Skeletal muscle cell (primary cell): ENCODE results near the genes OTUB1 and SLC22A12.

DNA sequence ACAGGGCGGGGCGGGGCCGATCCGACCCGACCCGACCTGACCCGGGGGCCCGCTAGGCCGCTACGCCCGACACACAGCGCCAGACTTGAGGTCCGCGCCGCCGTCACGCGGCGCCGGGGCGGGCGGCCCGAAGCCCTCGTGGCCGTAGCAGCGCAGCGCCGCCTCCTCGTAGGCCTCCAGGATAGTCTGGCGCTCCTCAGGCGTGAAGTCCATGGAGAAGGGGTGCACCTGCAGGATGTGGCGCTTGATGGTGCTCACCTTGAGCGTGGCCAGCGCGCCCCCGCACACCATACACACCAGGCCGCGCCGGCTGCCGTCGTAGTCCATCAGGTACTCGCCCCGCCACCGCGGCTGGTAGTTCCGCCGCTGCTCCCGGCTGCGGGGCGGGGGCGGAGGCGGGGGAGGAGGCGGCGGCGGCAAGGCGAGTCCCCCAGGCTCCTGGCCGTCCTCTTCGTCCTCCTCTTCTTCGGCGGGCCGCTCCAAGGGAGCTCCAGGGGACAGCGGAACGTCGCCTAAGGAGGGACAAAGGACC, 5.2 kb downstream of the ZFTA start:
- RRBS, result 21% methylated on average over 29 of the region's 64 CpGs

DNA sequence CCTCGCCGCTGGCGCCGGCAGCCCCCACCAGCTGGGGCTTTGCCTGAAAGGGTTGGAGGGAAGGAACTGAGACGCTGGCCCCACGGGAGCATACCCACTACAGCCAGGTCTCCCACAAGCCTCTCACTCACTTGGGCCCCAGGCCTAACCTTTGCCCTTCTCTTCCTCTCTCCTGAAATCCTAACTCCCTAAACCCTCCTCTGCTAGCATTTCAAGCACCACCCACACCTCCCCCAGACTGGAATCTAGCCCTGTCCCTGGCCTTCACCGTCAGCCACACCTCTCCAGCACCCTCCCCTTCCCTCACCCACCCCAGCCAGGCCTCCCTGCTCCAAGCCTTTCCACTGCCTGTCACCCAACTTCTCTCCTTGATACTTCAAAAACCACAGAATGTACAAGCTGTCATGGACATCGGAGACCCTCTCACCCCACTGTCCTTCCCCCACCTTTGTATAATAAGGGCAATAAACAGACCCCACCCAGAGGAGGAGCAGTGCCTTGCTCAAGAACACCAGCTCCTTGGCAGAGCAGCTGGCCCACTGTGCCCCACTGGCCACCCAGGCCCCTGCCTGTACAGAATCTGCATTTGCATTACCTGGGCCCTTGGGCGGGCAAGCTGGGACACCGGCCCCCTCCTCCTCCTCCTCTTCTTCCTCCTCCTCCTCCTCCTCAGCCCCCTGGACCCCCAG, 3.2 kb downstream of the ZFTA start:
- RRBS, result no CpG with 5 or more reads among the region's 10 CpGs

- RRBS, result no CpG with 5 or more reads among the region's 5 CpGs
Observed at GRCh38 chr11:63877749-63878394, 39.0 kb downstream of the MARK2 start.

DNA sequence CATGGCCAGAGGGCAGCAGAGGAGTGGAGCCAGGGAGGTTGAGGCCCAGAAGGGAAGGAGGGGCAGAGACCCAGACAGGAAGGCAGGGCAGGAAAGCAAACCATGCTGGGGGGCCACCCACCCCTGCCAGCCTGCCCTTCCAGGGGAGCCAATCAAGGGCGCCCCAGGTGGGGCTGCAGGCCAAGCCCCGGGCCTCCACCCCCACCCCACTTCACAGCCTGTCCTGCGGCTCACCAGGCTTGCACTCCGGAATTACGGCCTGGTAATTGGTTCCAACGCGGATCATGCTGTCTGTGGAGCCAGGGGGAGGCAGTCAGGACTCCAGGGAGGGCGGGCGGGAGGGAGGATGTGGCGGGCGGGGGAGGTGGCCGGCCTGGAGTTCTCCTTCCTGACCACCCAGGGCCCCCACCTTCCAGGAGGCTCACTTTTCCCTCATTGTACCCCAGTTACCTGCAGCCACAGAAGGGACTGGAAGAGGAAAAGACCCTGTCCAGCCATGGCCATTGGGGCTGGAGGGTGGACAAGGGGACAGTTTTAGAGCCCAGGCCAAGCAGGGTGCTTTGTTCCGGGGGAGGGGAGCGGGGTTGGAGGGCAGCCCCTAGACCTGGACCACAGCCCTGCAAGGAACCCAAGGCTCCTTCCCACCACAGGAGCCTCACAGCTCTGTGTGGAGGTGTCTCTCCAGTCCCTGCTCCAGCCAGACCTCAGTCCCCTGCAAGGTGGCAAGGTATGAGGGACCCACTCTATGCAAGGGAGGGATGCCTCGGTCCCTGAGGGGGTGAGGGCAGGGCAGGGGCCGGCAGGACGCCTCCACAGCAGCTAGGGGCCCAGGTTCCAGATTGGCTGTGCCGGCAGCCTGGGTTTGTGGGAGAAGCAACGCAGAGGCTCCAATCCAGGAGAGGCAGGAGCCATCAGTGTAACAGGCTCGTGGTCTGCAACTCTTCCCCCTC, 1.4 kb downstream of the RCOR2 start:
- RRBS, result 8% methylated on average over 6 of the region's 20 CpGs

GRCh38 chr11:63985731-63986618, at the start of gene OTUB1:
OTUB1 (plus strand) TSS chr11:63986438.
- RRBS, result 3% methylated on average over 11 of the region's 54 CpGs

DNA sequence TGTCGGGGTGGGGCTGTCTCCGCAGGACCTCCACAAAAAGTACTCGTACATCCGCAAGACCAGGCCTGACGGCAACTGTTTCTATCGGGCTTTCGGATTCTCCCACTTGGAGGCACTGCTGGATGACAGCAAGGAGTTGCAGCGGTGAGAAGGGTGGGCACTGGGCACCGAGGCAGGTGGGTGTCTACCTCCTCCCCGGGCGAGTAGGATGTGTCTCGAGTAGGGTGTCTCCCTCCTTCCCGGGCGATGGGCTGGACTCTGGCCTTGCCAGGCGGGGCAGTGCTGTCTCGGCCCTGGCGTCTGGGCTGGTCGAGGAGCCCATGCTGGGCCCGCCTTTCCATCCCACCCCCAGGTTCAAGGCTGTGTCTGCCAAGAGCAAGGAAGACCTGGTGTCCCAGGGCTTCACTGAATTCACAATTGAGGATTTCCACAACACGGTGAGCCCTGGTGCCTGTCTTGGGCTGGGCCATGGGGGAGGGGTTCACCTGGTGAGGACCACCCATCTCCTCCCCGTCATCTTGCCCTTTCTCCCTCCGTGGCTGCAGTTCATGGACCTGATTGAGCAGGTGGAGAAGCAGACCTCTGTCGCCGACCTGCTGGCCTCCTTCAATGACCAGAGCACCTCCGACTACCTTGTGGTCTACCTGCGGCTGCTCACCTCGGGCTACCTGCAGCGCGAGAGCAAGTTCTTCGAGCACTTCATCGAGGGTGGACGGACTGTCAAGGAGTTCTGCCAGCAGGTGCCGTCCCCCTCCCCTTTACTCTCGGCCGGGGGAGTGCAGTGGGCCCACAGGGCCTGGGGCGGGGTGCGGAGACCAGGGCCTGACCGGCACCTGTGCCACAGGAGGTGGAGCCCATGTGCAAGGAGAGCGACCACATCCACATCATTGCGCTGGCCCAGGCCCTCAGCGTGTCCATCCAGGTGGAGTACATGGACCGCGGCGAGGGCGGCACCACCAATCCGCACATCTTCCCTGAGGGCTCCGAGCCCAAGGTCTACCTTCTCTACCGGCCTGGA, 10.6 kb downstream of the OTUB1 start:
- RRBS, result 79% methylated on average over 4 of the region's 48 CpGs

DNA sequence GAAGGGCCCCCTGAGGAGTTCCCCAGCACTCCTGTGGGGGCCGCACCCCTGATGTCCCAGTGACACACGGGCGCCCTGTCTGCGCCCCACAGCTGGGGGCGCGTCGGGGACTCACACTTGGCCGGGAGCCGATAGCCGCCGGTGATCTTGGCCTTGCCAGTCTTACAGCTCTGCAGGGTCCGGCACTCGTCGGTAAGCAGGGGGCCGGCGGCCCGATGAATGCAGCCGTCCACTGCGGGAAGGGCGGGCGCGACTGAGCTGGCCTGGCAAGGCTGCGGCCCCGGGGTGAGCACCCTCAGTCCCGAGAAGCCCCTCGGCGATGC, 13.8 kb downstream of the OTUB1 start:
- RRBS, result 5% methylated on average over 13 of the region's 27 CpGs

- RRBS, result 17% methylated on average over 23 of the region's 67 CpGs
Observed at GRCh38 chr11:64007042-64008184, 21.2 kb downstream of the OTUB1 start.

- RRBS, result 71% methylated on average over 6 of the region's 19 CpGs
Observed at GRCh38 chr11:64018985-64019514, 16.7 kb upstream of the FLRT1 start.

DNA sequence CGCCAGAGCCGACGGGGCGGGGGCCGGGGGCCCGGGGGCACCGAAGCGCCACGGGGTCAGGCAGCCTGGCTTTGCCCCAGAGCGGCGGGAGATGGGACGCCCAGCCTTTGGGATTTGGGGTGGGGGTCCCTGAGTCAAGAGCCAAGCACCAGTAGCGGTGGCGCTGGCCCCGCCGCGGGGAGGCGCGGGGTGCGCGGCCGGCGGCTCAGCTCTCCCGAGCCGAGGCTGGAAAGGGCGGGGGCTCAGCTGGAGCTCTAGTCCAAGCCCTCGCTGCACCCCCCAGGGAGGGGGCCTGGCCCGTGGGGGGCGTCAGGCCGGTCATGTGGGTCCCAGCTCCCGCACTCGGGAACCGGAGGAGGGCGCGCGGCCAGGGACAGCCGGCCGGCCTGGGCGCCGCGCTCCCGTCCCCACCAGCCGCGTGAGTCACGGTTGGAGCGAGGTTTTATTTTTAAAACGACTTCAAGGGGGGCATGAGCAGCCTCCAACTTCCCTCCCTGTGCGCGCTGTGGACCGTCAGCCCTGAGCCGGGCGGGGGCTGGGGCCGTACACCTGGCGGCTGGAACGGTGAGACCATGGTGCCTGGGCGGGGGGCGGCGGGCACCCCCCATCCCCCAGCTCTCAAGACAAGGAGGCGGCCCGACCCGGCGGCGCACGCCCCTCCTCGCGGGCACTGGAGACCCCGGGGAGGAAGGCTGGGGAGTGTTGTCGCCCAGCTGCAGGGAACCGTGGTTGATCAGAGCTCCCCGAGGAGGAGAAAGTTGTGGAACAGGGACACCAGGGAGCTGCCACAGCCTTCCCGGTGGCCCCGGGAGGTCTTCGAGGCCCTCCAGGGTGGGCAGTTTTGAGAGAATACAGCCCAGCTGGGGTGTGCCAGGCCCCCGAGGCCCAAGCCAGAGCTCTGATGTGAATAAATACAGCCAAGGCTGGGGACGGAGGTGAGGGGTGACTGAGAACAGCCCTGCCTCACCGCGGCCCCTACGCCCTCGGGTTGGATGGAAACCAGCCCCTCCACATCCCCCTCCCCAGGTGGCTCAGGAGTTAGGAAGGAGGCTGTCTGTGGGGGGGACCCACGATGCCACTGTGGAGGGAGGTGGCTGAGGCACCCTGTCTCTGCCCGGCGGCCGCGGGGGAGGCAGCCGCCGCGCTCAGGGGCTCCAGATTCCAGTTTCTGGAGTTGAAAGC, 872 bp downstream of the FLRT1 start:
- RRBS, result 8% methylated on average over 22 of the region's 87 CpGs

DNA sequence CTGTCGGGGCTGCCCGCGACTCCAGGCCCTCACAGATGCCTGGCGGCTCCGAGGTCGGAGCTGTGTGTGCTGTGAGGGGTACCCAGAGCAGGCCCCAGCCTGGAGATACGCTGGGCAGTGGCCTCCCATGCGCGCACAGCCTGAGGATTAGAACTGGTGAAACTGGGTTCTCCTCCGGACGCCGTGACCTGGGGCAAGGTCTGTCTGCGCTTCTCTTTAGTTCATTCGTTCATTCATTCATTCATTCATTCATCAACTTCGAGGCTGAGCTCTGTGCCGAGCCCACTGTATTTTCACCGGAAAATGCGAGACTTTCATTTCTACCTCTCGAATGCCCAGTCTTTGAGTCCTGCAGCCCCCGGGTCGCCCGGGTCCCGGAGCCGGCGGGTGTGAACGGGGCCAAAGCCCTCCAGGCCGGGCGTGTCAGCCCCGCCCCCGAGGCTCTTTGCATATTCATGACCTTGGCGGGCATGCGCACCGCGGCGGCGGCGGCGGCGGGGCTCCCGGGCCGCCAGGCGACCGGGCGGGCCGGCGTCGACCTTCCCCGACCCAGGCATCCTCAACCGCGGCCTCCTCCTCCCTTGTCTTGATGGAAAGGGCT, 24.8 kb downstream of the FLRT1 start:
- RRBS, result 3% methylated on average over 17 of the region's 50 CpGs

GRCh38 chr11:64208160-64208709, 1.7 kb downstream of the FERMT3 start:
- RRBS, result 67% methylated on average over 6 of the region's 17 CpGs

GRCh38 chr11:64224220-64225204, 1.5 kb downstream of the TRPT1 start:
- RRBS, result no CpG with 5 or more reads among the region's 27 CpGs

DNA sequence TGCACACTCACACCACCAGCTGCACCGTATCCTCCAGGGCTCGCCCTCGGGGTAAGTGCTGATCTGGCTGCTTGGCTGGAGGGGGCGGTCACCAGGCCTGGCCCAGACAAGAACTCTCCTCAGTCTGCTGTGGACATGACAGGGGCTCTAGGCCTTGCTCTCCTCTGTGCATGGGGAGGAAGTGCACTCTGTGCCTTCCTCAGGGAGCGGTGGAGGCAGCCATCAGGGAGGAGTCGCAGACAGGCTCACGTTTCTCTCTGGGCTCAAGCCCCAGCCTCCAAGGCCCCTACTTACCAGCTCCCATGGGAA, 827 bp downstream of the TRPT1 start:
- RRBS, result no CpG with 5 or more reads among the region's 7 CpGs

DNA sequence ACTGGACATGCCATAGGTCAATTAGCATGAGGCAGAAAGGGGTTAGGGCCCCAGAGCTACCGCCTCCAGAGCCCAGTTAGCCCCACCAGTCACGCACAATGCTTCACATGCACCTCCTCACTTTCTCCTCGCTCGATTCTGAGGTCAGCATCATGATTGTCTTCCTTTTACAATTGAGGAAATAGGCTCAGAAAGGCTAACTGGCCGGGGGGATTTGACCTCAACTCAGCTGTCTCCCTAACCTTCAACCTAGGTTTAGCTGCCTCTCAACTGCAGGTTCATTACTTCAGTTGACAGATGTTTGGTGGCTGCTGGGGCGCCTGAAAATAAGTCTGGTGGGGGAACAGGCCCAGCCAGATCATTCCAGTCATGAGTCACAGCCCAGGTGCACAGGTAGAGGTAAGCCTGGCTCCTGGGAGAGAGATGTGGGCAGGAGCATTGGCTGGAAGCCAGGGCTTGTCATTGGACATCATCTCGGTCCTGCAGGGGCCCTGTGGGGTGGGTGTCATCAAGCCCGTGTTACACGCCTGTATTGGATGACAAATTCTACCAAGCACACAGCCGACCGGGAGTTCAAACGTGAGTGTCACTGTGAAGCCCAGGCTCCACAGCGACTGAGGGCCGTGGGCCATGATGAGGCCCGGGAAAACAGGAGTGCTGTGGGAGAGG, 625 bp upstream of the ENSG00000286264 start:
- RRBS, result 4% methylated on average over 5 of the region's 15 CpGs

DNA sequence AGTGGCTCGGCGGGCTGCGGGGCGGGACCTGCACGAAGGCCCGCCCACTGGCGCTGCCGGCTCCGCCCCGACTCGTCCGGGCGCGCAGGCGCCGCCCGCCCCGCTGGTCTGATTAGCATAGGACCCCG, 111 bp upstream of the ESRRA start:
- RRBS, result 1% methylated on average over 8 of the region's 19 CpGs

GRCh38 chr11:64339325-64339481, 801 bp upstream of the CCDC88B start:
- RRBS, result no CpG with 5 or more reads among the region's 2 CpGs

DNA sequence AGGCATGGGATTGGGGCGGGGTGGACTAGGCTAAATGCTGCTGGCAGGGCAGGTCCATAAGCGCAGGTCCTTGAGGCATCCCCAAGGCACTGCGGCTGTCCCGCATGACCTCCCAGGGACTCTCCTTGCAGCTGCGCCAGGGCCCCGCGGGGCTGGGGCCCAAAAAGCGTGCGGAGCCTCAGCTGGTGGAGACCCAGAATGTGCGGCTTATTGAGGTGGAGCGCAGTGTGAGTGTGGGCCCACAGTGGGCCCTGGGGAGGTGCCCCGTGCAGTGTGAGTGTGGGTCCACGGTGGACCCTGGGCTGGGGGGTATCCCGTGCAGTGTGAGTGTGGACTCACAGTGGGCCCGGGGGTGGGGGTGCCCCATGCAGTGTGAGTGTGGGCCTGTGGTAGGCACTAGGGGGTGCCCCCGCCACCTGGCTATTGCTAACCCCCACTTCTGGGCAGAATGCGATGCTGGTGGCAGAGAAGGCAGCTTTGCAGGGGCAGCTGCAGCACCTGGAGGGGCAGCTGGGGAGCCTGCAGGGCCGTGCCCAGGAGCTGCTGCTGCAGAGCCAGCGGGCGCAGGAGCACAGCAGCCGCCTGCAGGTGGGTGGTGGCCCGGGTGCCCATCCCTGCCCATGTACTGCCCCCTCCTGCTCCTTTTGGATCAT, 7.8 kb upstream of the RPS6KA4 start:
- RRBS, result no CpG with 5 or more reads among the region's 22 CpGs

GRCh38 chr11:64591030-64591375, at the start of gene SLC22A12:
SLC22A12 (plus strand) TSS chr11:64591220.
- RRBS, result no CpG with 5 or more reads among the region's 12 CpGs

DNA sequence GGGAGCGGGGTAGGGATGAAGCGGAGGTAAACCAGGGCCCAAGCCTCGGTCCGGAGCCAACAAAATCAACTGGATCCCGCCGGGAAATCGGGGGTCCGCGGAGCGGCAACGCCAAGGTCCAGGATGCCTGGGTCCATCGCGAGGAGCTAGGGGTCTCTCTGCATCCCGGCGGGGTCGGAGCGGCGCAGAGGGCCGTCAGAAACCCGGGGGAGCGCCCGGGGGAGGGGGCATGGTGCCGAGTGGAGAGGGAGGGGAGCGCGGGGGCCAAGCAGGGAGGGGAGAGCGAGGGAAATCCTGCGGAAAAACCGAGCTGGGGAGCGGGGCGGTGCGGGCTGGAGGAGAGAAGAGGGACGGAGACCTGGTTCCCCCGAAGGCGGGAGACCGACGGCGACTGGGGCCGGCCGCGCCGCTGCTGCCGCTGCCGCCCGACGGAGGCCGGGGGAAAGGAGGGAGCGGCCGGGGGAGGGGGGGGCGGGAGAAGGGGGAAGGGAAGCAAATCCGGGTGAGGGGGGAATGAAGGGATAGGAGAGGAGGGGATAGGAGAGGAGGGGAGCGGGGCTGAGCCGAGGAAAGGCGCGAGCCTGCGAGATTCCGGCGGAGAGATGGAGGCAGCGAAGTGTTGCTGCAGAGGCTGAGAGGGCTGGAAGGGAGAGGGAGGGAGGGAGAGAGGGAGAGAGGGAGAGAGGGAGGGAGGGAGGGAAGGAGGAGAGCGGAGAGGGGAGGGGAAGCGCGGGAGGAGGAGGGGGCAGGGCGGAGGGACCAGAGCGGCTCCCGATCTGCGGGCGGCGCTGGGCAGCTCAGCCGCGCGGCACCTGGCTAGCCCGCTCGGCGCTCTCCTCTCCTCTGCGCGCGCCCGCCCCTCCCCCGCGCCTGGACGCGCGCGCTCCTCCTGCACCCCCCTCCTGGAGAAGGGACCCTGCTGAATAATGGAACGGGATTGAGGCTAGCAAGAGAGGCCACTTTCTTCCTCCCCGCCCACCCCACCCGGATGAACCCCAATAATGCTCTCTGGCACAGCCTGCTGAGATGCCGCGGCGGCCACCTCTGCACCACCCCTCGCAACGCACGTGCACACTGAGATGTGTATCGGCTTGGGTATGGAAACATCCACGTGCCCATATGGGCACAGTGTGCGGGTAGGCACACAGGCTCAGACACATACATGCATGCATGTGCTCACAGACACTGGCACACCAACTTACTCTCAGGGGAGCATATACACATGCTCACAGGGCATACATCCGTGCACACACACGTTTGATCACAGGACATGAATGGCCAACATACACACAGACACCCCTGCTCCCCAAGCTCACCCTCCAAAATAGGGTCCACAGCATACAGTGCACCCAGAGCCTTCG, 52.4 kb downstream of the SLC22A12 start:
- RRBS, result 2% methylated on average over 29 of the region's 98 CpGs